Measurements from ENCODE around the genes CD7, TEX19 and RAB40B.

- PRO-cap, 3 experiments = no peak in any of the 3 experiments
- RAMPAGE, long total RNA = no peak
These were observed 14.6 kb downstream of the CSNK1D start for GRCh38 chr17:82258456-82259701.

DNA sequence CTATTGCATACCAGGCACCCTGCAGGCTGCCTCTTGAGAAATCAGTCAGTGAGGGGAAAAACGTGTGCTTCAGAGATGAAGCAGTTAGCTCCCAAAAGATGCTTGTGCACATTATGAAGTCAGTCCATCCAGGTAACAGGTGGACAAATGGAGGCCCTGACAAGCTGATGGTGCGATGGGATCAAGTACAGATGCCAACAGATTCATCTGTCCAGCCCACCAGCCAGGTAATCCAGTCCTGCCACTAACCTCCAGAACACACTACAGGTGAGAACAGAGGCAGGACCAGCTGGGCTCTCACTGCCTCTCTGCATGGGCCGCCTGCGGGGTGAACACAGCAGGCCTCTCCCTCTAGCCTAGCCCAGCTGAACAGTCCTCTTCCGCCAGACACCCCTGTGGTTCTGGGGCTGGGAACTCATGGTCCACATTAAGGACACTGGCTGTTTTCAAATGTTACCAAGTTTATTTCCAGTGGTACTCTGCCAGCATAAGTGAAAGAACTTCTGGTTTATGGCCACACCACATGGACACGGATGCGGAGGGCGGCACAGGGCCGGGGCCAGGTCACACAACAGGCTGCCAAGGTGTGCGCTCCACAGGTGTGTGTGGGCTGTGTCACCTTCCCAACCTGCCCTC, 3.9 kb downstream of the CSNK1D start:
- PRO-cap, 3 experiments = no peak in any of the 3 experiments
- RAMPAGE, long total RNA = no peak

DNA sequence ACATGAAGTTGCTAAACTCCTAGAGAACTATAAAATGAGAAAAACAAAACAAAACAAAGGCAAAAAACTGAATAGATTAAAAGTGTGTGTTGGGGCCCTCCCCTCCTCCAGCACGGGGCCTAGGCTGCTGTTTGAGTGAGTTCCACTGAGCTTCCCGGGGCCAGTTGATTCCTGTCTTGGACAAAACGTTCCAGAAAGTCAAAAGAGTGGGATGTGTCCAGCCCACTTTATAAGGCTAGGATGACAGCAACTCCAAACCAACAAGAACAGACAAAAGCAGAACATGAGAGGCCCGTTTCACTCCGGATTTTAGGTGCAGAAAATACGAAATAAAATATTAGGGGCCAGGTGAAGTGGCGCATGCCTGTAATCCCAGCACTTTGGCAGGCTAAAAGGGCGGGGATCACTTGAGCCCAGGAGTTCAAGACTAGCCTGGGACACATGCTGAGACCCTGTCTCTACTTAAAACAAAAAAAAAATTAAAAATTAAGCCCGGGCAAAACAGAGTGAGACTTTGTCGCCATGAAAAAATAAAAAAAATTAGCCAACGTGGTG, 11.8 kb upstream of the CSNK1D start:
- PRO-cap, 3 experiments = no peak in any of the 3 experiments
- RAMPAGE, long total RNA = no peak

GRCh38 chr17:82317036-82317372, 404 bp downstream of the CD7 start:
- PRO-cap, 3 experiments = no peak in any of the 3 experiments
- RAMPAGE, long total RNA = no peak

DNA sequence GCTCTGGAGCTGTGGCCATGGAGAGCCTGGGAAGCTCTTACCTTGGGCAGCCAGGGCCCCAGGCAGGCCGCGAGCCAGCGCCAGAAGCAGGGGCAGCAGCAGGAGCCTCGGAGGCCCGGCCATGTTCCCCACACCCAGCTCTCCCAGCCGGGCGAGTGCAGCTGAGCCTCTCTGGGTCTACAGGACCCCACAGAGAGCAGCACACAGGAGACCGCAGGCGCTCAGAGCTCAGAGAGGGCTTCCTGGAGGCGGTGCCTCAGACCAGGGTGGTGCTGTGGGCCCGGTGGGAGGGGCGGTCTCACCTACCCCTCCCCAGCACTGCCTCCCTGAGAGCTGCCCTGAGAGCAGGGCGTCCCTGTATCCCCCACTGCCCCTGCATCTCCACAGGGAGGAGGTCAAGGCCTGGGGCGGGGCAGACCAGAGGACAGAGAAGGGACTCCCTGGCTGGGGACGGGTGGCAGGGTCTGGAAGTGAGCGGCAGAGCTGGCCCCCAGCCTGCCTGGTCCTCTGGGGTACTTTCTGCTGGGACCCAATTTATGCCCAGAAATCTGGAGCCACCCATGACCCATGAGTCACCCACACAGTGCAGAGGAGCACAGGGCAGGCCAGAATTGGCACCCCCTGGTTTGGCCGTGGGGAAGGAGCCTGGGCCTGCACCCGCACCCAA, at the start of gene CD7:
CD7 (minus strand) TSS at position 236 of the 667 bp plus-strand sequence.
- PRO-cap, 3 experiments = no peak in any of the 3 experiments
- RAMPAGE, long total RNA = no peak

DNA sequence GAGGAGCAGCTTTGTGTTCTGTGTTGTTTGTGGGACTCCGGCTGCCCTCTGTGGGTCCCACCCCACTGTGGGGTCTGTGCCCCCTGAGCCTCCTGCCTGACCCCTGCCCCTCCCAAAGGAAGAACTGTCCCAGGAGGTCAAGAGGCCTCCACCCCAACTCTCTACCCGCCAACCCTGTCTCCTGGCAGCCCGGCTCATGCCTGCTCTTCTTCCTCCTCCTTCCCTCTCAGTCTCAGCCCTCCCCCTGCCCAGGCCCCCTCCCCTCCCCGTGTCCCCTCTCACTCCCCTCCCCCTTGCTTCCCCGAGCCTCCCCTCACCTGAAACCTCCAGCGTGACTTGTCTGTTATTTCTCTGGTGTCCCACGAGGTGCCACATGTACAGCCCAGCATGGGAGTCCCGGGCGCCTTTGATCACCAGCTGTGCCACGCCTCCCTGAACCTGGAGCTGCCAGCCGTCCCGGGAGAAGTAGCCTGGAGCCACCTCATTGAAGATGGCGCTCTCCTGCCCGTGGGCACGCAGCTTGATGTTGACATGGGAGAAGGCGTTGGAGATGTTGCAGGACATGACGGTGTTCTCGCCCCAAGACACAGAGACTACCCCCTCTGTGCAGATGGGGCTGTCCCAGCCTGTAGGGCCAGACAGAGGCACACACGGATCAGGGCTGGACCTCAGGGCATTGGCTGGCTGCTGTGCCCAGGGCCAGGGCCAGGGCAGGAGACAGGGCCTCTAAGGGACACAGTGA, 7.0 kb upstream of the CD7 start:
- PRO-cap, 3 experiments = no peak in any of the 3 experiments
- RAMPAGE, long total RNA = no peak

GRCh38 chr17:82332065-82332563, 1.5 kb downstream of the SECTM1 start:
- PRO-cap, 3 experiments = no peak in any of the 3 experiments
- RAMPAGE, long total RNA = no peak

- PRO-cap, 3 experiments = no peak in any of the 3 experiments
- RAMPAGE, long total RNA = no peak
These were observed at the start of gene TEX19 for GRCh38 chr17:82358964-82359427. Gene TEX19 (plus strand): TSS chr17:82359247.

GRCh38 chr17:82384535-82385138, 13.1 kb downstream of the UTS2R start:
- PRO-cap, 3 experiments = no peak in any of the 3 experiments
- RAMPAGE, long total RNA = no peak

- PRO-cap, 3 experiments = no peak in any of the 3 experiments
- RAMPAGE, long total RNA = no peak
These were observed 5.7 kb upstream of the OGFOD3 start for GRCh38 chr17:82423977-82424522.

DNA sequence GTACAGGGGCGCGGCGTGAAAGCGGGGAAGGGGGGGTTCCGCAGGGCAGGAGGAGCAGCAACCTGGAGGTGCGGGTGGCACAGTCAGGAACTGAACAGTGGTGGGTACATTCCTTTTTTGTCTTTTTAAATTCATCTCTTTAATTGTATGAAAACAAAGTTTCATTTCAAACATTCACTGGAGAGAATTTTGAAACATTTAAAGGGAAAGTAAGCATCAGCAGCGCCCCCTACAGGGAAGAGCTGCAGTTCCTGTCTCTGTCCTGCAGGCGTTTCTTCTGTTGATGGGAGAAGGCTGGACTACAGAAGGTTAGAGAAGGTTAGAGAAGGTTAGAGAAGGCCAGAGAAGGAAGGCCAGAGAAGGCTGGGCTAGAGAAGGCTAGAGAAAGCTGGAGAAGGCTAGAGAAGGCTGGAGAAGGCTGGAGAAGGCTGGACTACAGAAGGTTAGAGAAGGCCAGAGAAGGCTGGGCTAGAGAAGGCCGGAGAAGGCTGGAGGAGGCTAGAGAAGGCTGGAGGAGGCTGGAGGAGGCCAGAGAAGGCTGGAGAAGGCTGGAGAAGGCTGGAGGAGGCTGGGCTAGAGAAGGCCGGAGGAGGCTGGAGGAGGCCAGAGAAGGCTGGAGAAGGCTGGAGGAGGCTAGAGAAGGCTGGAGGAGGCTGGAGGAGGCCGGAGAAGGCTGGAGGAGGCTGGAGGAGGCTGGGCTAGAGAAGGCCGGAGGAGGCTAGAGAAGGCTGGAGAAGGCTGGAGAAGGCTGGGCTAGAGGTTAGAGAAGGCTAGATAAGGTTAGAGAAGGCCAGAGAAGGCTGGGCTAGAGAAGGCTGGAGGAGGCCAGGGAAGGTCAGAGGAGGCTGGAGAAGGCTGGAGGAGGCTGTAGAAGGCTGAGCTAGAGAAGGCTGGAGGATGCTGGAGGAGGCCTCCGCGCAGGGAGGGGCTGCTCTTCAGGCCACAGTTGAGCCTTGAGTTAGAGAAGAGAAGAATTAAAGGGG, 6.4 kb upstream of the OGFOD3 start:
- PRO-cap, 3 experiments = no peak in any of the 3 experiments
- RAMPAGE, long total RNA = no peak

- PRO-cap, 3 experiments = peak in 1 of 3 experiments; most common plus-strand start chr17:82444650 (in 1)
- RAMPAGE, long total RNA = no peak
These were observed 6.2 kb downstream of the CYBC1 start for GRCh38 chr17:82444296-82444786.

DNA sequence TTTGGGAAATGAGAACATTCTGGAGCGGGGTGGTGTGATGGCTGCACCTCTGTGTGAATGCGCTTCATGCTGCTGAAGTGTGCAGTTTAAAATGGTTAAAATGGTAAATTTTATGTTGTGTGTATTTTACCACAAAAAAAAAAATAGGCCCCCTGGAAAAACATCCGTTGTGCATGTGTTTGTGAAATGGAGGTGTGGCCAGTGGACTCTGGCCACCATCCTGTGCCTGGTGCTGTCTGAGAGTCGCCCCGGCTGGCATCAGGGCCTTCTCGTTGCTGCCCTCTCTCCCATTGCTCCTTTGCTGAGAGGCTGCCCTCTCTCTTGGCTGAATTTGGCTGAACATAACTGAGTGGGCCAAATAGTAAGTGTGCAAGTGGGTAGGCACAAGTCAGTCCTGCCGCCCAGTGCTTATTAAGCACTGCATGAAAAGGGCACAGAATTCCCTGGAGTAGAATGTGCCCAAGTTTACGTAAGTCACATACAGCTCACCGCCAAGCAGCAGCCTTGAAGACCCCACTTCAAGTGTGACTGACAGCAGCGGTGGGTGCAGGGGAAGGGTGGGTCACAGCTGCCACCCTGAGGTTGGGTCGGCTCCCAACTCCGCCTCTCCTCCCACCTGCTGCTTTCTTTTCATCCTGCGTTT, 46.7 kb downstream of the FOXK2 start:
- PRO-cap, 3 experiments = no peak in any of the 3 experiments
- RAMPAGE, long total RNA = no peak

DNA sequence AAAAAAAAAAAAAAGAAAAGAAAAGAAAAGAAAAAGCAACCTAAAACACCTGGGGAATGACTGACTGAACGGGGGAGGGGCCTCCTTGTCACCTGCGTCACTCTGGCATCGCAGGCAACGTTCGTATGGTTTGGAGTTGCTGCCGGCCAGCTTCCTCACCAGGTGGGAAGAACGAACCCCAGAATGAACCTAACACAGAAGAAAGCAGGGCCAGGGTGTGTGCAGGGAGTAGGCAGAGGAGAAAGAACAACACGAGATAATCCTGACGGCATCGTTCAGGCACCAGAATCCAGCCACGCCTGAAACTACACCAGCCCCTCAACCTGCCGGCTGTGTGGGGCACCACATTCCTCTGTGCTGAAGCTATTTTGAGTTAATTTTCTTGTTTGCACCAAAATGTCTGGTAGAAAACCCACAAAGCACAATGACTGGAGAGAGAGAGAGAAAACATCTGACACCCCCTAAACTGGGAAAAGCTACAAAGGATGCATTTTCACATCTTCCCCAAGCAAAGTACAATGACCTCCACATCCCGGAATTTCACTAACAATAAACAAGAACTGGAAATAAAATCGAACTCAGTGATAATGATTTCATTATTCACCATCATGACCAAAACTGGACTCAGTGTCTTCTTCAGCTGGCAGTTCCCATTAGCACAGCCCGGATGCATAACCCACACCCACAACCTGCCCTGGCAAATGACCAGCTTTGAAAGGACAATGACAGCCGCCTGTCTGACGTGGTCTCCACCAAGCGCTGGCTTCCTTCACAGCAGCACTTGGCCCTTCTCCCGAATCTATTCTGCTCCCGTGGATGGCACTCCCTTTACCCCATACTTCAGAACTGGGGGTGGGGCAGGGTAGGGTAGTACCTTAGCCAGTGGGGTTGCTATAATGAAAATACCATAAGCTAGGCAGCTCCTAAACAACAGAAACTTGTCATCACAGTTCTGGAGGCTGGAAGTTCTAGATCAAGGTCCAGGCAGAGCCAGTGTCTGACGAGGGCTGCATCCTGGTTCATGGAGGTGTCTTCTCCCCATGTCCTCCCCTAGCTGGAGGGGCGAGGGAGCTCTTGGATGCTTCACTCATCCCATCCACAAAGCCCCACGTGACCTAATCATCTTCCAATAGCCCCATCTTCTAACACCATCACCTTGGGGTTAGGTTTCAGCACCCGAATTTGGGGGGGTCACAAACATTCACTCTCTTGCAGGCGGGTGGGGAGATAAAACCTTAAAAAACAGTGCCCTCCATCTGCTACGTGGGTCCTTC, 23.4 kb downstream of the RAB40B start:
- PRO-cap, 3 experiments = no peak in any of the 3 experiments
- RAMPAGE, long total RNA = no peak

GRCh38 chr17:82697829-82698788, at the start of gene RAB40B:
Gene RAB40B (minus strand): TSS chr17:82698698.
- PRO-cap, 3 experiments = peak in 3 of 3 experiments; most common plus-strand start chr17:82698149 (in 1); most common minus-strand start chr17:82698153 (in 1)
- RAMPAGE, long total RNA = no peak

DNA sequence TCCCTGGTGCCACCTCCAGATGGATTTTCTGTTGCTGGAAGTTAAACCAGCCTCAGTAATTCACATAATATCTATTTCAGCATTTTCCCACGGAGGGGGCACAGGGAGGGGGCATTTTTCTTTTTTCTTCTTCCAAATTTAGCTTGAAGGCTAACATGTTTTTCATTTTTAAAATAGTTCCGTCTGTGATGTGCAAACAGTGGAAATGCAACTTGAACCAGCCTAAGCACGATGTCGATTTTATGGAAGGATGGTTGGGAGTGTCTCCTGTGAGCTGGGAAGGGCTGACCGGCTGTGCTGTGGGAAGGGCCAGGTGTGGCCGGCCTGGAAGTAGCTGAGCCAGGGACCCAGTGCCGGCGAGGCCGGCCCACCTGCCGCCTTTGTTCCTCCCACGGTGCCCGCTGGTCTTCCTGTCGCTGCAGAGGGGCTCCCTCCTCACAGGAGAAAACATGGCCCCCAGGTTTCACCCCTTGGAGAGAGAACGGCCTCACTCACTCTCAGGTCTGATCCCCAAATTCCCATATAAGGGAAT, 4.0 kb upstream of the RAB40B start:
- PRO-cap, 3 experiments = no peak in any of the 3 experiments
- RAMPAGE, long total RNA = no peak

DNA sequence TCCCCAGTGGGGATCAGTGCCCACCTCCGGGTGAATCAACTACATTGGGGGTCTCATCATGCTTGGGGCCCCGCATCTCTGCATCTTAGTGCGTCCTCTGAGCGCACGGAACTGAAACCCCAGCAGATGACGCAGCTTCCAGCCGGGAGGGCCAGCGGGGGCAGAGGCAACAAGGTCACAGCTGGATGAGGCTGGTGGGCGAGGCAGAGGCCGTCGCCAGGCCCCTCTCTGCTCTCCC, 4.4 kb upstream of the RAB40B start:
- PRO-cap, 3 experiments = no peak in any of the 3 experiments
- RAMPAGE, long total RNA = no peak

DNA sequence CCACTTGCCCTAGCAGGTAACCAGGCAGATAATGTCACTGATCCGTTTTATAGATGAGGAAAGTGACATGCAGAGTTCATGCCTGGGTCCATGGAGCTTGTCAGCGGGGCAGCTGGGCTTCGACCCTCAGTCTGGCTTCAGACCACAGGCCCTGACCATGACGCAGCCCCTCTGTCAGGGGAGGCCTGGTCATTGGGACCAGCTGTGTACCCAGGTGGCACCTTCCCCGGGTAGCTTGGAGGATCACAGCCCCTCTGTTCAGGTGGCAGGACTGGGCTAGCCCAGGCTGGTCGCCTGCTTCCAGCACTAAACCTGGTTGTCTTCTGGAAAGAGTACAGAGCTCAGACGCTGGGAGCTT, 8.2 kb upstream of the TBCD start:
- PRO-cap, 3 experiments = no peak in any of the 3 experiments
- RAMPAGE, long total RNA = no peak

DNA sequence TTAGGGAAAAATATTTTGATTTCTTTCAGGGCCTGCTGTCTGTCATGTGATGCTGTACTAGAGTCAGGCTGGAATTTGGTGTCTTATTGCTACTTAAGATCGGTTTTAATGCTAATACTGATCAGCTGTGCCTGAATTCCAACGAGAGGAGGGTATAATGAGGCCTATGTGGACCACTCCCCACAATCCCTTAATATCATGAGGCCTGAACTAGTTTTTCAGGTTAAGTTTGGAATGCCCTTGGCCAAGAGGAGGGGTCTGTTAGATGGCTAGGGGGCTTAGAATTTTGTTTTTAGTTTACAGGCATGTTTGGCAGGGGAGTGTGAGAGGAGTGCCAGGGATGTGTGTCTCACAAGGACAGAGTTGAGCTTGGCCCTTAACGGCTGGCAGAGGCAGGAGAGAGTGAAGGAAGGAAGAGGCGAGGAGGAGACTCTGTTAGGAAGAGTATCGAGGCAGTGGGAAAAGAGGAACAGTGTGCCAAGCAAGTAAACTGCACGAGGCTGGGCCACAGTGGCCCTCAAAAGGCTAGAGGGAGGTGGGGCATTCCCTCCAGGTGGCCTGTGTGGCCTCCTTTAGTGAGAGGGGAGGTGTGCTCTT, 3.7 kb downstream of the TBCD start:
- PRO-cap, 3 experiments = no peak in any of the 3 experiments
- RAMPAGE, long total RNA = no peak

DNA sequence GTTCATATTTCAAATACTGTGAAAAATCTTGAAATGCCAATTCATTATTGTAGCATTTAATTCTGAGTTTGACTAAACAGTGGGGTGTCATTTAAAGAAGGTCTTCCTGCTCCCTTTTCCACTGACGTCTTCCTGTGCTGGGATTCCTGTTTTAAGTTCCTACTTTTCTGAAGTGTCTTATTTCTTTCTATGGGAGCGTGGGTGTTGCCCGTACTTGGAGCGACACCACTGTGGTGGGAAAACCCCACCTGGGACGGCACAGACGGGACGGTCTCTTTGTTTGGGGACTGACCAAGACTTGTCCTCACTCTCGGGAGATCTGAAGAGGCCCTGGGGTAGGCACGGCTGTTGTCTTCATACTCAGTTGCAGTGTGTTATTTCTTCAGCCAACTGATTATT, 25.7 kb downstream of the ZNF750 start:
- PRO-cap, 3 experiments = no peak in any of the 3 experiments
- RAMPAGE, long total RNA = no peak

Measured in cerebellum (tissue), 5 donors.